Left common carotid artery plus branches (tissue), 1 donor: ENCODE measurements around the genes CGB1, TEAD2 and FLT3LG.

GRCh38 chr19:48982091-48982983, 10.8 kb downstream of the GYS1 start:
- PRO-cap: no peak

DNA sequence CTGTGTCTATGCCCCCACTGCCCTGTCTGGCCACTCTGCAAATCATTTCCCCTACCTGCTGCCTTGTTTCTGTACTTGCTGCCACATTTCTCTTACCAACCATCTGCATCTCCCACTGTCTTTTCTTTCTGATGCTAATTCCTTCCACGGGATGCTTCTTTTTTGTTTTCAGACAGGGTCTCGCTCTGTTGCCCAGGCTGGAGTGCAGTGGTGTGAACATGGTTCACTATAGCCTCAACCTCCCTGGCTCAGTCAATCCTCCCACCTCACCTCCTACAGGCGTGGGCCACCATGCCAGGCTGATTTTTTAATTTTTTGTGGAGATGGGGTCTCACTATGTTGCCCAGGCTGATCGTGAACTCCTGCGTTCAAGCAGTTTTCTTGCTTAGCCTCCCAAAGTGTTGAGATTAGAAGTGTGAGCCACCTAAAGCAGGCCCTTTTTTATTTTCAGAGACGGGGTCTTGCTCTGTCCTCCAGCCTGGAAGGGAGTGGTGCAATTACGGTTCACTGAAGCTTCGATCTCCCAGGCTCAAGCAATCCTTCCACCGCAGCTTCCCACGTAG, 4.8 kb downstream of the GYS1 start:
- PRO-cap: no peak

- PRO-cap: no peak
Observed at GRCh38 chr19:48989504-48990285, 3.4 kb downstream of the GYS1 start.

- PRO-cap: no peak
Observed at GRCh38 chr19:49017534-49018645, 999 bp upstream of the LHB start.

GRCh38 chr19:49036688-49037173, at the start of gene CGB1:
Gene CGB1 (minus strand): TSS chr19:49036895.
- PRO-cap: no peak

DNA sequence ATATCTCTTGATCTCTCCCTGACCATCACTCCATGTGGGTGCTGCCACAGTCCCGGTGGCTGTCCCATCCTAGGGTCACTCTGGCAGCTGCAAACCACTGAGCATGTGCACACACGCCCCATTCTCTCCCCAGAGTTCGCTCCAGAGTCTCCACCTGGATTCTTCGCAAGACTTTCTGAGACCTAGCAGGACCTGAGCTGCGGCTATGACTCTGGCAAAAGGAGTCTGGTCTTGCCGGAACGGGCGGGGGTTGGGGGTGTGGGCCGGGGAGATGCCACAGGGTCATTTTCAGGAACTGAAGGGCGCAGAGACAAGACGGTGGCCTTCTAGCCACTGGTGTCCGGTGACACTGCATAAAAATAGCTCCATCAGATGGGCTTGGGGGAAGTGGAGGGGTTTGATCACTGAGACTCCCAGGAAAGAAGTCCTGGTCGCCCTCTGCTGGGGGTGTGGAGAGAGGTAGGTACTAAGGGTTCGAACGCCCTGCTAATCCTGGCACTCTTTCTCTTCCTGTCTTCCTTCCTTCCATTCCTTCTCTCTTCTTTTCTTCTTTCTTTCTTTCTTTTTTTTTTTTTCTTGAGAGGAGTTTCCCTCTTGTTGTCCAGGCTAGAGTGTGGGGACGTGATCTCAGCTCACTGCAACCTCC, 1.3 kb upstream of the KCNA7 start:
- PRO-cap: no peak

DNA sequence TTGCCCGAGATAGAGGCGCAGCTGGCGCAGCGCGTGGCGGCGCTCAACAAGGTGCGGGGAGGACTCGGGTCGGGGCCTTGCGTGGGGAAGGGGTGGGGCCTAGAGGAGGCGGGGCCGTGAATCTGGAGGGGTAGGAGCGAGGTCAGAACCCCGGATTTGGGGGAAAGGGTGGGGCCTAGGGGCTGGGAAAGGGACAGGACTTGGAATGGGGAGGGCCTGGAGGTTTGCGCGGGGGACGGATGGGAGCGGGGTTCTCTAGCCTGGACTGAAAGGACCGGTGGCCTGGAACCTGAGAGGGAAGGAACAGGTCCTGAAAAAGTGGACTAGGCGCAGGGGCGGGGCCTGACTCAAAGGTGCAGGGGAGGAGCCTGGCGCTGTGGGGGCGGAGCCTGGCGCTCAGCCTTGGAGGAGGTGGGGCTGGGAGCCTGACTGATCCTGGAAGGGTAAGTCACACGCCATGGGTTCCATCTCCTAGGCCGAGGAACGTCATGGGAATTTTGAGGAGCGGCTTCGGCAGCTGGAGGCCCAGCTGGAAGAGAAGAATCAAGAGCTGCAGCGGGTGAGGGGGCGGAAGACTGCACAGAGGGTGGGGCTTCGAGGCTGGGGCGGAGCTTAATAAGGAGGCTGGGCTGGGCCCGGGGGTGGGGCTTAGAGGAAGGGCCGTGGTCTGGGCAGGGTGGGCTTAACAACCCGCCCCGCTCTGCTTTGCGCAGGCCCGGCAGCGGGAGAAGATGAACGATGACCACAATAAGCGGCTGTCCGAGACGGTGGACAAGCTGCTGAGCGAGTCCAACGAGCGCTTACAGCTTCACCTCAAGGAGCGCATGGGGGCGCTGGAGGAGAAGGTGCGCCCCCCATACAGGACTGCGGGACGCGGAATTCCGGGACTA, 14.2 kb downstream of the PPFIA3 start:
- PRO-cap: no peak

GRCh38 chr19:49135911-49136530, 16.7 kb downstream of the PPFIA3 start:
- PRO-cap: no peak

- PRO-cap: no peak
Observed at GRCh38 chr19:49155701-49156533, 721 bp upstream of the HRC start.

GRCh38 chr19:49196605-49196935, 39.0 kb downstream of the TRPM4 start:
- PRO-cap: no peak

- PRO-cap: no peak
Observed at GRCh38 chr19:49225472-49225934, 67.9 kb downstream of the TRPM4 start.

DNA sequence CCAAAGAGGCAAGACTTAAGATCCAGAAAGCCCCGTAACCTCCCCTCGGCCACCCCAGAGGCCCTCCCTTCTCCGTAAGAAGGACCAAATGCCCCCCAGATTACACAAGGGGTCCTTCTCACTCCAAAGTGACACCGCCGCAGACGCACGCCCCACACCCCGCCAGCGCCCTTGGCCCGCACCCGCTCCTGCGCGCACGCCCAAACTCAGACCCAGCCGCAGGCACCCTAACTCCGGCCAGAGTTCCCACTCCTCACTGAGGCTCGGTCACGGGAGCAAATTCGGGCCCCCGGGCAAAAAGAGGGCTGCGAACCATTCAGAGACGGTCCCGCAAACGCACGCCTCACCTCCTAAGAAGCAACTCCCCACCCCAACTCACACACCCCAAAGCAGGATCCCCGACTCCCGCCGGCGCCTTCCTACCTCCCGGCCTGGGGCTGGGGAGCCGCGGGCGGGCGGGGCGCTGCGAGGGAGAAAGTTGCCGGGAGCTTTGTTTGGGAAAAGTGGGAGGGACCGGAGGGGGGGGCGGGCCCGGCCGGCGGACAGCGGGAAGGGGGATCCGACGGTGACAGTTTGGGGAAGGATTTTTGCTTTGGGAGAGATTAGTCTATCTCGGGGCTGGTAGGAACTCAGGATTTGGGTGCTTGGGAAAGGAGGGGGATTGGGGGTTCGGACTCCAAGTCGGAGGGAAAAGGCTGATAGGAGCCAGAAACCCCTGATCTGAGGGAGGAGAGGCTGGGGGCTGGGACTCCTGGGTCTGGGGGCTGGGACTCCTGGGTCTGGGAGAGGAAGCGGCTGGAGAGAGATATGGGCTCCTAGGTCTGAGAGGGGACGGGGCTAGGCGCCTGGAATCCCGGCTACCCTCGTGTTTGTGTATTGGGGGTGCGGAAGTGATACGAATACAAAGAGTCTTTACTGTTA, at the start of gene TEAD2:
Gene TEAD2 (minus strand): TSS at position 467 of the 921 bp plus-strand sequence.
- PRO-cap: bidirectional peak, plus-strand start at position 518 of the sequence, minus-strand start at position 400 of the sequence

- PRO-cap: no peak
Observed at GRCh38 chr19:49390420-49391403, 2.7 kb downstream of the KASH5 start.

DNA sequence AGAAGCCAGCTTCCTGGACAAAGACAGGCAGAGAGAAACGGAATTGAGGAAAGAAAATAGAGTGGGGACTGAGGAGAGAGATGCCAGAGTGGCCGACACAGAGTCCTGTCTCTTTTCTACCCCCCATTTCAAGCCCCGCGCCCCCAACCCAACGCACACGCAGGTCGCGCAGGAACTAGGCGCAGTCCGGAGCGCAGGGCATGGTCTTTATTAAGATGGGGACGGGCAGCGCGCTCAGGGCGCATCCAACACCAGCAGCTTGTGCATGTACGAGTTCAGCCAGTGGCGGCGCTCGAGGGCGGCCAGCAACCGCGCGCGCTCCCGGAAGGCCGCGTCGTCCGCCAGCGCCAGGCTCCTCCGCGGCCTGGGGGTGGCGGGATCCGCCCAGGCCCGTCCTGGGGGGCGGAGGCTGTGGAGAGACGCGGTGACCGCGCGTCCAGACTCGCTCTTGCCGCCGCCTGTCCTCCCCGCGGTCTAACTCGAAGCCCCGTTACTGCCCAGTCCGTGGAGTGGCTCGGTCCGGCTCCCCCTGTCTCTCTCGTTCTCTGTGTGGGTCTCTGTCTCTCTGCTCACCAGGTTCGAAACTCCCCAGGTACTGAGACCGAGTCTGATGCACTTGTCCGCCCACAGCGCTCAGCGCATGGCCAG, 883 bp downstream of the PTH2 start:
- PRO-cap: no peak

GRCh38 chr19:49446517-49446813, 5.1 kb upstream of the SLC17A7 start:
- PRO-cap: no peak

DNA sequence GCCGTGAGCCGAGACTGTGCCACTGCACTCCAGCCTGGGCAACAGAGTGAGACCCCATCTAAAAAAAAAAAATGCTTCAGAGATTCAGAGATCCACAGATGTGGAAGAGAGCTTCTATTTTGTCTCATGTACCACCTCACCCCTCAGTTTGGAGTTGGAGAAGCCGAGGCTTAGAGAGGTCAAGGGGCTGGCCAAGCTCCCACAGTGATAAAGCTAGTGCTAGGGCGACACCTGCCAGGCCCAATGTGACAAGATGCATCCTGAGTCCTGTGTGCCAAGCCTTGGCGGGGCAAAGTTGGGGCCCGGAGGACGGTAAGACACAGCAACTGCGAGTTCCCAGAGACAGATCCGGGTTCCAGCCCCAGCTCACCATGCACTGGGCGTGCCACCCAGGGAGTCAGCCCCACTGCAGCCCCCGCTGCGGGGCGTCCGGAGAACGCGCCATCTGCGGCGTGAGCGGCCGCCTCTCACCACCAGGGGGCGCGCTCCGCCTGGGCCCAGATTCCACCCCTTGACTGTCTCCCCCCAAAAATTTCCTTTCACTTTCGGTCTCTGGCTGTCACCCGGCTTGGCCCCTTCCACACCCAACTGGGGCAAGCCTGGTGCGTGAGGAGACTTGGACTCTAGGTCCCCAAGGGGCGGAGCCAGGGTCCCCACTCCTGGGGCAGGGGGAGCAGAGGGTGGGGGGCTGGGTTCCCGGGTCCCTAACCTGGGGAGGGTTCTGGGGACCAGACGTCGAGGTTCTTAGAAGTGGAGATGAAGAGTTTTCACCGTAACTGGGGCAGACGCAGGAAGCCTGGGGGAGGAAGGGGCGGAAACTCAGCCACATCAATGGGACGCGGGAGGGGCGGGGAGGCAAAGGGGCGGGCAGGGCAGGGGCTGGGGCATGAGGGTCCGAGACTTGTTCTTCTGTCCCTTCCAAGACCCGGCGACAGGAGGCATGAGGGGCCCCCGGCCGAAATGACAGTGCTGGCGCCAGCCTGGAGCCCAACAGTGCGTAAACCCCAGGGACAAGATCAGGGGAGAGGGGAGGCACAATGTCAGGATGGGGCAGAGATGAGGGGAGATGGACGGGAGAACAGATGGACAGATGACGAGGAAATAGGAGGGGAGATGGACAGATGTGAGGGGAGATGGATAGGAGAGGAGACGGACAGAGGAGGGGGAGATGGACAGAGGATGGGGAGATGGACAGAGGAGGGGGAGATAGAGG, at the start of gene FLT3LG:
Gene FLT3LG (plus strand): TSS at position 536 of the 1,213 bp plus-strand sequence.
- PRO-cap: no peak

DNA sequence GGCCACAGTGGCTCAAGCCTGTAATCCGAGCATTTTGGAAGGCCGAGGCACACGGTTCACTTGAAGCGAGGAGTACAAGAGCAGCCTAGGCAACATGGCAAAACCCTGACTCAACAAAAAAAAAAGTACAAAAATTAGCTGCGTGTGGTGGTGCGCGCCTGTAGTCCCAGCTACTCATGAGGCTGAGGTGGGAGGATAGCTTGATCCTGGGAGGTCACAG, 1.7 kb downstream of the RPL13A start:
- PRO-cap: no peak

- PRO-cap: no peak
Observed at GRCh38 chr19:49490131-49490698, 2.8 kb downstream of the RPL13A start.

- PRO-cap: no peak
Observed at GRCh38 chr19:49713466-49713954, 22.6 kb downstream of the CPT1C start.

DNA sequence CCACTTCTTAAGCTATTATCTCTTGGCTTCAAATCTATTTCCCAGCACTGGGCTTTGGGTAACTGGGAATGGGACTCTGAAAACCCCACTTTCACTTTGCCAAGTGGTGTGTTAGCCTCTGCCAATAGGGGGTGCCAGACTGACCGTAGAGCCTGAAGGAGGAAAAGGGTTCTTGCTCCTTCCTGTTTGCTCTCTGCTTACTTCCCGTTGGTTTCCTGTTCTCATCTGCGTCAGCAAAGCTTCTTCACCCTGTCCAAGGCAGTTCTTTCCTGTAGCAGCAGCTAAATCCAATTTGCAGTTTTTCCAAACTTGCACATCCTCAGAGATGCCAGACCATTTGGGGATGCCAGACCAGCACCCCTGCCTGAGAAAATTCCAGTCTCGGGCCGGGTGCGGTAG, 26.6 kb downstream of the CPT1C start:
- PRO-cap: no peak